ENCODE measurements around the genes ANP32A, KIF23 and RPLP1.

GRCh38 chr15:68775220-68775942 is 45.3 kb downstream of the ANP32A start:
- PRO-cap, result no peak
- RAMPAGE, long total RNA, 2 experiments, result no peak in any of the 2 experiments

DNA sequence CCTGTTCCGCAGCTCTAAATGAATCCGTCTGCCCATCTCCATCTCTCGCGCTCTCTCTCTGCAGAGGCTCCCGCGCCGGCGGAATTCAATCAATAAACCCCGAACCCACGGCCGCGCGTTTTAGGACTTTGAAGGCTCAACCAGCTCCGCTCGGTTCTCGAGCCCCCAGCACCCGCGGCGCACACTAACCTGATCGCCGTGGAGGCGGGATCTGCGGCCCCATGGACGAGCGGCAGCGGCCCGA is at the start of gene ANP32A:
Gene ANP32A (minus strand): TSS at position 186 of the 244 bp plus-strand sequence.
- PRO-cap, result bidirectional peak, plus-strand start outside the sequence, minus-strand start at position 94 of the sequence
- RAMPAGE, long total RNA, 2 experiments, result start-site peak on the minus strand in 2 of 2 experiments, centred at positions 59 to 177 of the sequence, 29 to 541 reads per replicate

DNA sequence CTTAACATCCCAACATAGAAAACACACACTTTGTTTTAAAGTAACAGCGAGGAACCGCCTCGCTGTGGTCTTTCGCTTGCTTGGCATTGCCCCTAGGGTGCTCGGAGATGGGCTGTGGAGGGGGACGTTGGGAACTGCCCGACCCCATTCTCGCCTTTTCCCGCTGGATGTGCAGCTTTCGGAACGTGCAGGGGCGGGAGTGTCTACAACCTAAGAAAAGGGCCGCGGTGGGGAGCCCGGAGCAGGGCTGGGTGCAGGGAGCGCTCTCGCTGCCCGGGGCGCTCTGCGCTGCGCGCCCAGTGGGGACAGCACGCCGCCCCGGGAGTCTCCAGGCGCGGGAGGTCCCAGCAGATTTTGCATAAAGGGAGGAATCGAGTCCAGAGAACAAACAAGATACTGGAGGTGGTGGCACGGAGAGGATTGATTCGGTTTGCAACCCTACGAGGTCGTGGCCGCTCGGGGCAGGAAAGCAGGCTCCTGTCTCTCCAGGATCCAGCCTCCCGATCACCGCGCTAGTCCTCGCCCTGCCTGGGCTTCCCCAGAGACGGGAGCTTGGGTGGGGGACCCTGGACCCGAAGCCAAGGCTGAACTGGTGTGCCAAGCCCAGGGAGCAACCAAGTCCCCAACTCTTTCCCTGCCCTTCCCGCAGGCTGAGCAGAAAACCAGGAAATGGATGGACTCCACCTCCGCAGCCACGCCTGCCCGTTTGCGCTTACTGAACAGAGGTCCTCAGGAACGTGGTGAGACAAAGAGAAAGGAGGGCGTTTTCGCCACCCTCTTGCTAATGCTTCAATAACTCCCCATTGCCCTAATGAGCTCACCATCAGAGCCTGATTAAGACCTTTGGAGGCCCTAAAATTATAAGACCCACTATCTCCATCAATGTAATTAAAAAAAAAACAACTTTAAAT is 59.7 kb downstream of the NOX5 start:
- PRO-cap, result bidirectional peak, plus-strand start at position 743 of the sequence, minus-strand start at position 652 of the sequence
- RAMPAGE, long total RNA, 2 experiments, result no peak in any of the 2 experiments

DNA sequence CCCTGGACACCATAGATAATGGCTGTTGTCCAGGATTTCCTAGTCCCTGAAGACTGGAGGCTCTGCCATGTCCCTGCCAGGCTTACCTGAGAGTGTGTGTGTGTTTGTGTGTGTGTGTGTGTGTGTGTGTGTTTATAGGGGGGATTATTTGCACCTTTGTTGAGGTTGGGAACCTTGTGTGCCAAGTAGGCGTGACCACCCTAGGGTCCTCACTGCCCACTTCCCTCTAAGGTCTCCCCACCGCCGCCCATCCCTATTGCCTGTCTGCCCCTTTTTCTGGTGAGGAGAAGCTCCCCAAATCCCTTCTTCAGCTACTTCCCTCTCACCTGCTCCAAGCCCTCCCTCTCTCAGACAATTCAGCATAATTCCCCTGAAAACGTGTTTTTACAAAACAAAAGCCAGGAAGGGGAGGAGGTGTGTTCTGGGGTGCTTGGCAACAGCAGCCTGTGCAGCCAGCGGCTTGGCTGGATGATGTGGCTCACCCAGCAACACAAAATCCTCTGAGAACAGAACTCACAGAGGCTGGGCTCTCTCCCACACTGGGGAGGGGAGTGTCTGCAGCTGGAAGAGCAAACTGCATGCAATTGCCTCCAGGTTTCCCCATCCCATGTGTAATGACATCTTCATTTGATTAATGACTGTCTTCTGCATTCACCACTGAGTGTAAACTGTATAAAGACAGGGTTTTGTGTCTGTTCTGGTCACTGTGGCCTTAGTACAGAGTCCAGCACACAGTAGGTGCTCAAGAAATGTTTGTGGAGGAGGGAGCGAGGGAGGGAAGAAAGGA is 70.3 kb upstream of the GLCE start:
- PRO-cap, result no peak
- RAMPAGE, long total RNA, 2 experiments, result no peak in any of the 2 experiments

DNA sequence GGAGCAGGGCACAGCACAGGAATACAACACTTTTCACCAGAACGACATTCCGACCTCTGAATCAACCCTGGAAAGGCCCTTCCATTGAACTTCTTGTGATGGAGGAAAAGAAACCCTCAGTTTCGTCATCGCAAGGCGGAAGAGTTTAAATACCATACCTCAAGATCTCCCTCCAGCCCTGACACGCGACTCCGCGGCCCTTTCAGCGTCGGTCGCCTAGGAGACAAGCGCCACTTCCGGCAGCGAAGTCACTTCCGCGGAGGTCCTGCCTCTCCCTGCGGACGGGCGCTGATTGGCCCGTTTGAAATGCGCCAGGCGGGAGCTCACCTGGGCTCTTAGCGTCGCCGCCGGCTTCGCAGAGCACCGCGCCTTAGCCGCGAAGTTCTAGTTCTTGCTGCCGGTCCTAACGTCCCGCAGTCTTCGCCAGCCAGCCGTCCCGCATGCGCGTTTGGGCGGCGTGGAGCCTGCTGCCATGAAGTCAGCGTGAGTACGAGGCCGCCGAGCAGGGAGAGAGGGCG is at the start of gene KIF23:
Gene KIF23 (plus strand): TSS at position 356 of the 518 bp plus-strand sequence.
- PRO-cap, result no peak
- RAMPAGE, long total RNA, 2 experiments, result no peak in any of the 2 experiments

GRCh38 chr15:69451773-69452253 is 805 bp upstream of the RPLP1 start:
- PRO-cap, result no peak
- RAMPAGE, long total RNA, 2 experiments, result no peak in any of the 2 experiments

- PRO-cap, result bidirectional peak, plus-strand start at chr15:69452816, minus-strand start at chr15:69452690; bidirectional peak, plus-strand start at chr15:69453114, minus-strand start at chr15:69453081
- RAMPAGE, long total RNA, 2 experiments, result start-site peak on the plus strand in 2 of 2 experiments, at chr15:69452826-69452835 at its widest, 16 to 29 reads per replicate
These were observed at the start of gene RPLP1 for GRCh38 chr15:69452254-69453261. Gene RPLP1, plus strand, starts transcription at chr15:69452818.

DNA sequence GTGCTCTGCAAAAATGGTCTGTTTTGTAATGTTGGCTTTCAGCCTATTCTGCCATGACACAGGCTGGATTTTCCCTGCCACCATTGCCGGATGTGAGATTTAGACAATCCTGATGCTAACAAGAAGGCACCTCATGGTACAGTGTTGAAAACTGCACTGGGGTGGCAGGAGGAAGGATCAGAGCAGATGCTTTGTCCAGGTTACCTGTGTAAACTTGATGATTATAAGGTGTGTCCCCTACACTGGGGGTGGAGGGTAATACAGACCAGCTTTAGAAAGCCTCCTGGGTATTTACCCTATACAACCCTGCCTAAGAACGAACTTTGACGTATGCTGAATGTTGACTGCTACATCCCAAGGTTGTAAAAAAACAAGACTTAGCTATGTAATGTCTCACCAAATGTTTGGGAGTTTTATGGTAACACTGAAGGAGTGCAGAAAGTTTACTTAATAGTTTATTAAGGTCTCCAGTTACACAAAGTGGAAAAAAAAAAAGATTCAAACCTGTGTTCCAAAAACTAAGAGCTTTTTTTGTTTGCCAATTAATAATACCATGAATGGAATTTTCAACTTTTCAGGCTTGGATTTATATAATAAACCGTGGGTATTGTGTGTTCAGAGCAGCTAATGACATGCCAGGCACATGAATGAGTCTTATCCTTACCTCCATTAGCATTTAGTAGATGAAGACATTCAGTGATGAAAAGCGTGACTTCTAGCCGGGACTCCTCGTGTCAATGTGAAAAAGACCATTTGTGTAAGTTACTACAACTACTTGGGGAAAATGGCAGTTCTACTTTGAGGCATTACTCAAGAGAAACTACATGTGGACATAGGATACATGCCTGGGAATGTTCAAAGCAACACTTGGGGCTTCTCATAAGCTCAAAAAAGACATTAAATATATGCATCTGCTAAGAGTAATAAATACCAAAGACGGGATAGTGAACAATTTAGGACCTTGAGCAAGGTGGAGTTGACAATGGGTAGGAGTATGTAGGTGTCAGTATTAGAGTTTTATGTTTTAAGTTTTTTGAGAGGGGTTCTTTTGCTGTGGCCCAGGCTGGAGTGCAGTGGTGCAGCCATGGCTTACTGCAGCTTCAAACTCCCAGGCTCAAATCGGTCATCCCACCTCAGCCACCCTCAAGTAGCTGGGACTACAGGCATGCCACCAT is 3.3 kb downstream of the RPLP1 start:
- PRO-cap, result no peak
- RAMPAGE, long total RNA, 2 experiments, result no peak in any of the 2 experiments

DNA sequence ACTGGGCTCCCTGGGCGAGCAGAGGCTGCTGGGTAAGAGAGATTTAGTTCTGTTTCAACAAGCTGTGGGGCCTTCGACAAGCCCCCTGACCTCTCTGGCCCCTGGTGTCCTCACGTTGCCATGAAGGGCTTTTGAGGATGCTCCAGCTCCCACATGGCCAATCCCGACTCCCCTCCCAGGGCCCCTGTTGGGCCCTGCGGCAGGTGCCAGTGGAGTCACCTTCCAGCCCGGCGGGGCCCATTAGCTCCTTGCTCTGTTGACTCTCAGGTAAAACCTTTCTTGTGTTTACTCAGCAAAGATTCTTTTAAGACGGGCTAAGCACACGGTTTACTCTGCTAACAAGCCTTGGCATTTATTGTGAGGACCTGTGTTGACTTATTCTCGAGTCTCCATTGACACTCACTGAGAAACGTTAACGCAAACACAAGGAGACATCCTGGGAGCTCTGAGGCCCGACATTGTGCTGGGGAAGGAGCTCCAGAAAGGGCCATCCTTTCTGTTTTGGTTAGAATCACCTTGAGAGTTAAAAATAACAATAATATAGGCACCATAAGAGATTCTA is 15.1 kb downstream of the RPLP1 start:
- PRO-cap, result no peak
- RAMPAGE, long total RNA, 2 experiments, result no peak in any of the 2 experiments

DNA sequence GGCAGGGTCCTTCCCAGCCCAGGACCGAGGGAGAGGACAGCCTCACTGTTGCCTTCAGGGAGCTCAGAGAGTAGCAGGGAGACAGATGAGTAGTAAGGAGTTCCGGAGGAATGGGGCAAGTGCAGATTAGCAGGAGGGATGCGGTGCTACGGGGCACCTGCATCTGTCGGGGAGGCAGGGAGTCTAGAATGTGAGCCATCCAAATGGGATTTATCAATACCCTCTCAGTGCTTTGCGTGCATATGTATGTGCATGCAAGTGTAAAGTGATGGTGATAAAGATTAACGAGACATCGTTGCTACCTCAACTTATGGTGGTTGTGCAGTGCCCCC is 35.5 kb downstream of the RPLP1 start:
- PRO-cap, result no peak
- RAMPAGE, long total RNA, 2 experiments, result no peak in any of the 2 experiments

DNA sequence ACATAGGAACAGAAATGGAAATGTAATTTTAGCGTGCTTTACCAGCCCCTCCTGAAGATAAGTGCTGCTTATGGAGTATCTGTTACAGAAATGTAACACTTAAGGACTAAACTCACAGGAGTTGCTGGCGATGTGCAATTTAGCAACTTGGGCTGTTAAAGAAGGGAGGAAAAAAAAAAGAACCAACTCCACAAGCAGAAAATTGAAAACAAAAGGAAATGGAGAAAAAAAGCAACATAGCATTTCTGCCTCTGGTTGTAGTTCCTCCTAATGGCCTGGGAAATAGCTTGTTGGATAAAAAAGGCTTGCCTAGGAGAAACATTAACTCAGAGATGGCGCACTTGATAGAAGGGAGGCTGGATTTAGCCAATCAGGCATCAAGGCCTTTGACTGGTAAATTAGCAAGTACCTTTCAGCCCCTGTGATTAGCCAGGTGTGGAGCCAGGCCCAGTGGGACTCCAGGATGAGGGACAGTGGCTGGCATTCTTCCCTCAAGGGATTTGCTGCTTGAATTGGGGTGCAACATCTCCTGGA is 84.3 kb downstream of the RPLP1 start:
- PRO-cap, result no peak
- RAMPAGE, long total RNA, 2 experiments, result no peak in any of the 2 experiments

DNA sequence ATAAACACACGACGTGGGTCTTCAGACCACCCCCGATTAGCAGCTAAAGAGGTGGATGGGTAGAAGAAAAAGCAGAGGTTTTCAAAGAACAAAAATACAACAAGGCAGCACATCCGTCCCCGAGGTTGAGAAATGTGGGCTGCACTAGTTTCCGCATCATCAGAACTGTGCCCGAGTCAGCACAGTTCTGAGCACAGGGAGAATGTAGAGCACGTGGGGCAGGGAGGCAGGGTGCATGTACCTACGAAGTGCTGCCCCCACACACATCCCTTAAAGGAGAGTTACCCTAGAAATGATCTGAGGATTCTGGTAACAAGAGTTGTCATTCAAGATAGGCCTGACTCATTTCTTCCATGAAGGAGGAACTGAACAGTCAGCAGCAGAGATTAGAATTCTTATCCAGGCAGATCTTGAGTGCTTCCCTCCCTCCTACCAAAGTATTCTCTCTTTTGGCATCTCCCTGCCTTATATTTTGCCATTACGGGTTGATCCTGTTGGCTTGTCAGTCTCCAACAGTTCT is 121.5 kb downstream of the RPLP1 start:
- PRO-cap, result no peak
- RAMPAGE, long total RNA, 2 experiments, result no peak in any of the 2 experiments

DNA sequence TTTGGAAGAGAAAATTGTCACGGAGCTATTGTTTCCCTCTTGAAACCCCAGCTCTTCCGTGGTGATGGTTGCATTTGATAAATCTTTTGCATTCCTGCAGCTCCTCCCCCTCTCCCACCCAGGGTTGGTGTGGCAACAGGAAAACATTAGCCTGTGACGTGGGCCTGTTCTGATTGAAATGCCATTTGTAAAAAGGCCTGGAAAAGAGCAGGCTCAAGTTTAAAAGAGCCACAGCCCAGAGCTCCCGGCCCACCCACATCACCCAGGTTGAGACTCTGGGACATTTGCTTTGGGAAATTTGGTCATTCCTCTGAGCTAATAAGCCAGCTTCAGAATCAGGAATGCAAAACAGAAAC is 282.5 kb downstream of the RPLP1 start:
- PRO-cap, result no peak
- RAMPAGE, long total RNA, 2 experiments, result no peak in any of the 2 experiments

DNA sequence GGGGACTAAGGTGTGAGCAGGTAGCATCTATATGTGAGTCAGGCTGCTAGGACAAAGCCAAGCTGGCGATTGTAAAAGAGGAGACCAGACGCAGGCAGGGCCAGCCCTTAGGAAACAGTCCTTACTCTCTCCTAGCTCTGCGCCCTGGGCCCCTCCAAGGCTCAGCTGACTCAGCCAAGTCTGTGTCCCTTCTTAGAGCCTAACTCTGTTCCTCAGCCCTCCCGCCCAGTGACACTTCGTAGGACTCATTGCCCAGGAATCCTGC is 244.3 kb downstream of the TLE3 start:
- PRO-cap, result no peak
- RAMPAGE, long total RNA, 2 experiments, result no peak in any of the 2 experiments

DNA sequence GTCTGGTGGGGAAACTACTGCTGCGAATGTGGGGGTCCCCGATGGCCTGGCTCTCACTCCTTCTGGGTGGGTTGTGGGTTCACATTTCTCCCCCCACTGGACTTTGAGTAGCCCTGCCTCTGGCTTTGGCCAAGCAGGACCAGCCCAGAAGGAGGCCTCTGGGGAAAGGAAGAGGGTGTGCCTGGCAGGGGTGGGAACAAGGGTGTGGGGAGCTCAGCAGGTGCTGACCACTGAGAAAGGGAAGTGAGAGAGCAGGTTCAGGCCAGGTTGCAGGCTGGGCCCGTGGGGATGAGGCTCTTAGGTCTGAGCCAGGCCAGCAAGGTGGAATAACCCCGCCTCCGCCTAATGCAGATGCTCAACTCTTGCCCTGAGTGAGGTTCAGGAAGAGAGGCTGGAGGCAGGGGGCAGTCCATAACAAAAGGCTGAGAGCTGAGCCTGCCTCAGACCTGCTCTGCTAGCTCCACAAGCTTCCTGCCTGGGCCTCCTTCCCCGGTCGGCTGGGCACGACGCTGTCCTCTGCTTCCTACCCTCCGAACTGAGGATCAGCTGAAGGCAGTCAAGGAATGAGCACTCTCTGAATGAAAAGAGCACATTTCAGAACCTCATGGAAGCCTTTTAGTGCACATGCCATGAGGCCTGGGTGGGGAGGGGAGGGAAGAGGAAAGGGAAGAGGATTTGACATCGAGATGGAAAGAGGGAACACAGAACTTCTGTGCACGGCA is 82.7 kb downstream of the TLE3 start:
- PRO-cap, result no peak
- RAMPAGE, long total RNA, 2 experiments, result no peak in any of the 2 experiments

DNA sequence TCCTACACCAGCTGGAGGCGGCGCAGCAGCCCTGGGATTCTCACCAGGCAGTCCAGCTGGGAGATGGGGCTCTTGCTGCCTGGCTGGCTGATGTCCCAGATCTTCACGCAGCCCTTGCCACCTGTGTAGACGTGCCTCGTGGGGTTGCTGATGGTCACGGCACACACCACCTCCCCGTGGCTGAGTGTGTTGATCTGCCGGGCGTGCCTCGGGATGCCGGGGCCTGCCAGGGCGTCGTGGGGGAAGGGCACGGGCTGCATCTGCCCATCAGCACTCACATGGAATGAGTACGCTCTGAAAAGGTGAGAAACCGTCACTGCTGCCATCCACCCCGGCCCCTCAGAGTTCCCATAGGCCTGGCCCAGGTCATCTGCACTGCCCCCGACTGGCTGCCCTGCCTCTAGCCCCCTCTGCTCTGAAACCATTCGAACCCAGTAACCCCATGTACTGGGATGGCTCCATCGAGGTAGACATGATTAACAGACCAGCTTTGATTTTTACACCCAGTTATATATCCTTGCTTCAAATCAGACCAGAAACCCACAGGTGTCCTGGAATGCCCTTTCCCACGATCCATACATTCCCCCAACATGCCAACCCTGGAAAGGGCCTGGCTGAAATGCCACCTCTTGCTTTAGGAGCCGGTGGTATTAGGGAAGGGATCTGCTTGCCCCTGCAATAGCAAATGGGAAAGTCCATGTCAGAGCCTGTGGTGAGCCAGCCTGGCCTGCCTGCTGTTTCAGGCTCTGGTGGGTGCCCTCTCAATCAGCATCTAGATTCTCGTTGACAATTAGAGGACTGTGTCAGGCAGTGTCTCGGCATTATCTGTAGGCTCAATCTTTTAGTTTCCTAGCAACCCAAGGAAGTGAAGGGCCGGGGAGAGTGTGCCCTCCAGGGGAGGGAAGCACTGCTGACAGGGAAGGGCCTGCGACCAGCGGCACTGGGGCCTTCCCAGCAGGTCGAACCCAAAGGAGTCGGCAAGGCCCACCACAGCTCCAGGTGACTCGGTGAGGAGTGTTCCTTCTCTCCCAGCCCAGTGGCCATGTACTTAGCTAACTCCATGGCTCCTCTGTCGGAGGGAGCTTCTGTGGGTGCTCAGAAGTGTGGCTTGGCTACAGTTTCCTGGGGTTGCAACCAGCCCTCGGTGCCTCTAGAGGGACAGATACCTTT is 42.3 kb downstream of the TLE3 start:
- PRO-cap, result no peak
- RAMPAGE, long total RNA, 2 experiments, result no peak in any of the 2 experiments

GRCh38 chr15:70057911-70058283 is 39.8 kb downstream of the TLE3 start:
- PRO-cap, result no peak
- RAMPAGE, long total RNA, 2 experiments, result no peak in any of the 2 experiments

GRCh38 chr15:70088788-70089665 is 8.7 kb downstream of the TLE3 start:
- PRO-cap, result no peak
- RAMPAGE, long total RNA, 2 experiments, result no peak in any of the 2 experiments

GRCh38 chr15:70100024-70100598 is 2.4 kb upstream of the TLE3 start:
- PRO-cap, result no peak
- RAMPAGE, long total RNA, 2 experiments, result no peak in any of the 2 experiments

GRCh38 chr15:70270324-70270923 is 172.7 kb upstream of the TLE3 start:
- PRO-cap, result no peak
- RAMPAGE, long total RNA, 2 experiments, result no peak in any of the 2 experiments